ENCODE data around the genes CYRIA and VSNL1.

- PRO-cap, 3 experiments: no peak in any of the 3 experiments
Measured at GRCh38 chr2:11389820-11390315, 45.4 kb upstream of the ROCK2 start.

DNA sequence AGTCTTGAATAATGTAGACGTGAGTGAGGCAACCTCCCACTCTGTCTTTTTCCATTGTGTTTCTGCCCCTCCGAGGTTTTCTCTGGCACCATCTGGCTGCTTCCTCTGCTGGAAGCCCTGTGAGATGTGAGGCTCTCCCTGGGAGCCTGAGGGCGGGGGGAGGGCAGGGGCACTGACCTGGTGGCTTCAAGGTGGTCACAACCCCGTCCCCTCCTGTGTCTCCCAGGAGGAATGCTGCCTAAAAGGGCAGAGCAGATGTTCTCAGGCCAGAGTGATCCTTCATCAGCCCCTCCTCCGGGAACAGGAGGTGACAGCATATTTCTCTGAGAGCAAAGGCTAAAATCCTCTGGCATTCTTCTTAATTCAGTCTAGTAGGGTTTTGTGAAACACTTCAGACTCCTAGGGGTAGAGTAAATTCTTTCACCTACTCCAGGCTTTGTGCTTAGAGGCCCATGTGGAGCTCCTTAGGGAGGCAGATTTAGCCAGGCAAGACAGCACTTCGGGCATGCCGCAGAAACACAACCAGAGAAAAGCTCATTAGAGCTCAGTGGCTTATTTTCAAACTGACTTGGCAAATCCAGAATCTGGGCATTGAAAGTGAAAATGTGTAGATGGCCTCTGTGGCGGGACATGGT lies 18.3 kb upstream of the GREB1 start:
- PRO-cap, 3 experiments: no peak in any of the 3 experiments

DNA sequence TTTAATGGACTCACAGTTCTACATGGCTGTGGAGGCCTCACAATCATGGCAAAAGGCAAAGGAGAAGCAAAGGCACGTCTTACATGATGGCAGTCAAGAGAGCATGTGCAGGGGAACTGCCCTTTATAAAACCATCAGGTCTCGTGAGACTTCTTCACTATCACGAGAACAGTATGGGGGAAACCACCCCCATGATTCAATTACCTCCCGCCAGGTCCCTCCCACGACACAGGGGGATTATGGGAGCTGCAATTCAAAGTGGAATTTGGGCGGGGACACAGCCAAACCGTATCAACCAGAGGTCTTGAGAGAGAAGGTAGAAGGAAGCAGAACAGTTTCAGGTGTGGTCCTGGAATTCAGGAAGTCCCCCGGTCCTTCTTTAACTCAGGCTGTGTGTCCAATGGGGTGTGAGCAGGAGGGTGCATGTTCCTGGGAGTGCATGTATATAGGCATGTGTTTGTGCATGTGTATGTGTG lies 46.2 kb downstream of the GREB1 start:
- PRO-cap, 3 experiments: no peak in any of the 3 experiments

DNA sequence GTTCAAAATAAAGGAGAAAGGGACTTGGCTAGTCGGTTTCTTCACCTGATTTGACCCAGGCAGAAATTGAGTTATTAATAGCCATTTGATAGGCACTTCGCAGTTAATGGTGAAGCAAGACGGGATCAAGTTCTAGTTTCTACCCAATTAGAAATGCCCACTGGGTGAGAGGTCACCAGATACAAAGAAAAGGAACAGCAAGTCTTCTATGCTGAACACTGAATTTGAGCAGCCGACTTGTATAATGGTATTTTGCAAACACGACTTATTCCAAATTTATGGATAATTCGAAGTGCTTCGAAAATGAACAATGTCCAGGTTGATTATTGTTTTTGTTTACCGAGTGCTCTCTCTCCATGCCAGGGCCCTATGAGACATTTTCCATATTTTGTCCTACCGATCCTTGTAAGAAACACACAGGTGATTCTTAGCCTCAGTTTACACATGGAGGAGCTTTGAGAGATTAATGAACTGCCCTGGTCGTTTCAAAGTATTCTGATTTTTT lies 18.8 kb upstream of the NTSR2 start:
- PRO-cap, 3 experiments: no peak in any of the 3 experiments

GRCh38 chr2:11710300-11710765 lies 36.1 kb upstream of the LPIN1 start:
- PRO-cap, 3 experiments: no peak in any of the 3 experiments

DNA sequence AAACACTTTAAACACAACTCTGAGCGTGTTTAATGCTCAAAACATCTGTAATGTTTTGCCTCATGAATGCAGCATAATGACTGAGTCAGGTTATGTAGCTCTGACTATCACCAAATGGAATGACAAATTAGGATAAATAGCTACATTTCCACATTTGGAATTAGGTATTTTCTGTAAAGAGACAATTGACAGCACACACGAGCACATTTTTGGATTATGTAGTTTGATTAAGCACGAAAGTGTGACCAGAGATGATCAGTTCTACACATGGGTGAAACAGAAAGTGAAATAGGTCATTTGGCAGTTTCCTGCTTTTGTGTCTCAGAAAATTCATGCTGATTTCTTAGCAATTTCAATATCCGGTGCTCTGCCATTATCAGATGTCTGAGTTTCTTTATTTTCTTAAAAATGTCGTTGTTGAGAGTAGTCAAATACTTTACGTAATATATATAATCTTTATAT lies 29.0 kb downstream of the LPIN1 start:
- PRO-cap, 3 experiments: no peak in any of the 3 experiments

- PRO-cap, 3 experiments: no peak in any of the 3 experiments
Measured at GRCh38 chr2:11938070-11938613, 191.7 kb downstream of the LPIN1 start.

DNA sequence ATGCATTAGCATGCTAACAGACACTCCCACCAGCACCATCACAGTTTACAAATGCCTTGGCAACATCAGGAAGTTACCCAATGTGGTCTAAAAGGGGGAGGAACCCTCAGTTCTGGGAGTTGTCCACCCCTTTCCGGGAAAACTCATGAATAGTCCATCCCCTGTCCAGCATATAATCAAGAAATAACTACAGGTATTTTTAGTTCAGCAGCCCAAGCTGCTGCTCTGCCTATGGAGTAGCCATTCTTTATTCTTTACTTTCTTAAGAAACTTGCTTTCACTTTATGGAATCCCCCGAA lies 337.6 kb downstream of the LPIN1 start:
- PRO-cap, 3 experiments: no peak in any of the 3 experiments

DNA sequence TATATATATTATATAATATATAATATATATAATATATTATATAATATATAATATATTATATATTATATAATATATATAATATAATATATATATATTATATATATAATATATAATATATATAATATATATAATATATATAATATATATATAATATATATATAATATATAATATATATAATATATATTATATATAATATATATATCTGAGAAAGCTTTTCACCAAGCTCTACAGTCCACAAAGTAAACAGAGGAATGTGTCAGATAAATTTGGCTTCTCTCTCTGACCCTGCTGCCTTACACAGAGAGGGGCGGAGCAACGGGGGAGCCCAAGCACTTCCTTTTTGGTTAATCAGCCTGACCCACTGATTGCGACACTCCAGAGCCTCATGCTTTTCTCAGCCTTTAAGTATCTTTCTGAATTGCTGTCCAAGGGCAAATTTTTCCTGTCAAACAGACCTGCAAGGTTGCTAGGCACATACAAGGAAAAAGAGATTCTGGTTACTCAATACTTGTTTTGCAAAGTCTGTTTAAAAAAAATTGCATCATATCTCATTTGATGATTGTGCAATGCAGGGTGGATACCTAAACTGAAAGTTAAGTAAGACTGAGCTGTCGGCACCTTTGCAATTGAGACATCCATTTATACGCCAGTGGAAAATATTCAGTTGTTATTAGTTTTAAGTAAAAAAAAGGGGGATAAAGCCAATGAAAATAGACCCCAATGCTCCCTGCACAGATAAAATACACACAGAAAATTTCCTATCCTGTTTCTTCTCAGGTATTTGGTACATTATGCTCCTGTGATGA lies 260.5 kb upstream of the TRIB2 start:
- PRO-cap, 3 experiments: peak in 1 of 3 experiments; most common plus-strand start position 362 of the sequence (in 1); most common minus-strand start position 269 of the sequence (in 1)

- PRO-cap, 3 experiments: no peak in any of the 3 experiments
Measured at GRCh38 chr2:12728231-12728916, 11.6 kb downstream of the TRIB2 start.

GRCh38 chr2:12926507-12927003 lies 209.8 kb downstream of the TRIB2 start:
- PRO-cap, 3 experiments: no peak in any of the 3 experiments

DNA sequence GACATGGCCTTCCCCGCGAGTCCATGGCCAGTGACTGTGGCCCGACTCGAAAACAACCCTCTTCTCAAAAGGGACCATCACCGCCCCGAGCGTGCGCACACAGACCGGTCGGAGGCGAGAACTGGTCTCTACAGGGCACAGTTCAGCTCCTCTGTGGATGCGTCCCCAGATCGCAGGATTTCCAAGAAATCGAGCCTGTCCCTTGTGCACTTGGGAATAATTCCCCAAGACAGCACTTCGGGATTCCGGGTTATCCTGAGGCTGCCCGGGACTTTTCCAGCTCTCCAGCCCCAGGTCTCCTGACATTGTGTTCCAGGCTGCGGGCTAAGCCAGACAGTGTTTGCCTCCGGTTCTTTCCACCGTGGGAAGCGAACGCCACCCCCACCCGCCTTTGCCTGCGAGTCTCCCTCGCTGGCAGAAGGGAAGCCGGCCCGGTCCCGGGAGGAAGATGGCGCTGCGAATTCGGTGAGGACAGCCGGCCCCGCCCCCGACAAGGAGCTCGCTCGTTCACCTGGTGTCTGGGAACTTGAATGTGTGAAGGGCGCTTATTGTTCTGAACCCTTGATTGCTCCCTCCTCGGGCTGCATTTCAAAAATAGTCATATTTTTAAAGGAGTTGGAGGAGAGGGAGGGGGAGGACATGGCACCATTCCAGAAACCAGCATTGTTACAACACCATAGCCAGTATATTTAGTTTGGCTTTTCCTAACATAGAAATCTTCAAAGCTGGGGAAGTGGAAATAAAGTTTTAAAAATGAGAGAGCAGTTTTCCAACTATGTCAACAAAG lies 2.9 kb downstream of the LRATD1 start:
- PRO-cap, 3 experiments: peak in 3 of 3 experiments; most common plus-strand start position 94 of the sequence (in 1); most common minus-strand start position 123 of the sequence (in 3)

- PRO-cap, 3 experiments: no peak in any of the 3 experiments
Measured at GRCh38 chr2:15404422-15404957, 156.6 kb downstream of the NBAS start.

- PRO-cap, 3 experiments: no peak in any of the 3 experiments
Measured at GRCh38 chr2:15639974-15640694, 48.5 kb downstream of the DDX1 start.

- PRO-cap, 3 experiments: no peak in any of the 3 experiments
Measured at GRCh38 chr2:16649783-16650340, 15.8 kb downstream of the CYRIA start.

GRCh38 chr2:16658131-16658656 lies 7.4 kb downstream of the CYRIA start:
- PRO-cap, 3 experiments: no peak in any of the 3 experiments

DNA sequence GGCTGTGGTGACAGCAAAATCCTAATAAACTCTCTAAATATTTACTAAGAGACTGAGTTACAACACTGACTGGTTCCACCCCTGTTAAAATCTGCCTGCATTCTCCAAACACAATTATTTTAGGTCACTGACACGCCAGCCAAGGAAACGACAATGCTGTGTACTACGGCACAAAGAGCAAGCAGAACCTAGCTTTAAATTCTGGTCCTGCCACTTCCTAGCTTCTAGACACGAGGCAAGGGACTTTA lies 4.1 kb downstream of the CYRIA start:
- PRO-cap, 3 experiments: no peak in any of the 3 experiments

DNA sequence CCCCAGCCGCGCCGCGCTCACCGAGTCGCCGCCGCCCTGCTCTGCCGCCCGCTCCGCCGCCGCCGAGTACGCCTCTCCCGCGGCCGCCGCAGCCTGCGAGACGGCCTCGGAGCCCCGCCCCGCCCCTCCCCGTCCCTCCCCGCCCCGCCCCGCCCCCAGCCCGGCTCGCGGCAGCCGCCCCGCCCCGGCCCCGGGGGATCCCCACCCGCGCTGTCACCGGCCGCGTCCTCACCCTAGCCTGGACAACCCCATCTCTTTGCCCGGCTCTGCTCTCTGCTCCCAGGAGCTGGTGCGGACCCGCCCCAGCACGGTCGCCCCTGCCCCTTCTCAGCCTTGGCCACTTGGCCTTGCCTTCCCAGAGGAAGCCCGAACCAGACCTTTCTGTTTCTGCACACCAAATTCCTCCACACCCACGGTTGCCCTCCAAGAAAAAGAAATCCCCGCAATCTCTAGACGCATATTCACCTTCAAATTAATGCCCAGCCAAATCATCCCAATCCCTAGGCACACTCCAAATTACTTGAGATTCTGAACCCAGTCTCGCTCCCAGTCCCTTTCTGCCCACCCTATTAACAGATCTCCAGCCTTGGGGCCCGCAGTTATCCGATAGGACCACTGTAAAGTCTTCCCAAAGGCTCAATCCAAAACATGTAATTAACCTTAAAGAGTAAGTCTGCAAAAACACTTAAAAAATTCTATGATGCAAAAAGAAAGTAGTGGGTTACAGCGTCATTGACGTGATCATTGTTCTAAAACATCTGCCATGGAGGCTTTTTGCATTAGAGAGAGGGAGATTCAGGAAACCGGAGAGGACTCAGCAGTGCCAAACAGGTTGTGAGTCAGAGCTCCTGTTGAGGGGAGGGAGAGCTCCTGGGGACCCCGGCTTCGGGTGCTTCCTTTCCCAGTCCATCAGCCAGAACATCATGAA lies at the start of gene CYRIA:
CYRIA (minus strand) TSS at position 76 of the 928 bp plus-strand sequence.
- PRO-cap, 3 experiments: peak in 3 of 3 experiments; most common plus-strand start position 213 of the sequence (in 1); most common minus-strand start position 70 of the sequence (in 2)

GRCh38 chr2:17540286-17540958 lies at the start of gene VSNL1:
TSS of gene VSNL1 (plus strand) at chr2:17540696.
- PRO-cap, 3 experiments: peak in 3 of 3 experiments; most common plus-strand start chr2:17540696 (in 2); most common minus-strand start chr2:17540449 (in 2)

DNA sequence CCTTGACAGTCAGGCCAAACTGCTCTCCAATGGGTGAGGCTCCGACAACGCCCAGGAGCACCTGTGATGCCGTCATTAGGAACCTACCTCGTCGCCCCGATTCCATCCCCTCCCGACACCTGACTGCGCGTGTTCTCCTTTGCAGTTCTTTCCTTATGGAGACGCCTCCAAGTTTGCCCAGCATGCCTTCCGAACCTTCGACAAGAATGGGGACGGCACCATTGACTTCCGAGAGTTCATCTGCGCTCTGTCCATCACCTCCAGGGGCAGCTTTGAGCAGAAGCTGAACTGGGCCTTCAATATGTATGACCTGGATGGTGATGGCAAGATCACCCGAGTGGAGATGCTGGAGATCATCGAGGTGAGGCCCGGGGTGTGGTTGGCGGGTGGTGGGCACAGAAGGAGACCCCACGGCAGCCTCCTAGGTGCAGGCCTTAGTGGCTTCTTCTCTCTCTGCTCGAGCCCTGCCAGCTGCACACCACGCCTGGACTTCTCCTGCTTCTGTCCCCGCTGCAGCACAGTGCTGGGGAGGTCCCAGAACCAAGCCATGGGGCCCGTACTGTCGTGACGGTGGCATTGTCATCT lies 104.3 kb downstream of the SMC6 start:
- PRO-cap, 3 experiments: no peak in any of the 3 experiments

Measured in Metastatic Breast Carcinoma in the Ovary (tissue), 3 donors.